Mesangial cell (primary cell): ENCODE measurements around a stretch of chr11.

- RAMPAGE, long total RNA = no peak
Measured at GRCh38 chr11:128707519-128707718, 13.5 kb downstream of the FLI1 start.

DNA sequence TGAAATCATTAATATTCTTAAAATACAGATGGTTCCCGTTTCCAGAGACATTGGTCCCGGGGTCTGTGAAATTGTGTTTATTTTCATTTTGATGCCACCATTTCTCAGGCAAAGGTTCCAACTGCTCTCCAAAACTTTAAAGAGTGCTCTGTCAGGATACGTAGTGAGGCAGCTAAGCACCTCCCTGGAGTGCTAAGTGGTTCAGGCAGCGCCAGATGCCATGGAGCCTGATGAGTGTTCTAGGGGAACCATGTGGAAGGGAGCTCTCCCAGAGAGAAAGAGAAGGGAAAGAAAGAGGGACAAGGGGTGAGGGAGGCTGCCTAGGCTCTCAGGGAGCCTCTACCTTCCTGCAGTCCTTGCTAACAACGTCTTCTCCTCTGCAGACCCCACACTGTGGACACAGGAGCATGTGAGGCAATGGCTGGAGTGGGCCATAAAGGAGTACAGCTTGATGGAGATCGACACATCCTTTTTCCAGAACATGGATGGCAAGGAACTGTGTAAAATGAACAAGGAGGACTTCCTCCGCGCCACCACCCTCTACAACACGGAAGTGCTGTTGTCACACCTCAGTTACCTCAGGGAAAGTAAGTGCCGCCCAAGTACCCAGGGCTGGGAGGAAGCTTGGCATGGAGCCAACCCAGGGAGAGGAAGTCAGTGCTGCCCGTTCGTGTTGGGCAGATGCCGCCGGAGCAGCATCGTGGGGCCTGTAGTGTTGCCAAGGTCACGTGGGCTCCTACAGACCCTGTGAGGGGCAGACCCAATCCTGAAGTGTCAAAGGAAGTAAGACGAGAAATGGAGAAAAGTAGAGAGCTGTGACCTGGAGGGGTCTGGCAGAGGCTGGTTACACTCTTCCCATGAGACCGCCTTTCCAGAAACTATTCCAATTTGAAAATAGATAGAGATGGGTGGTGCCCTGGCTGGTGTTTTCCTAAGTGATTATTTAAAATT is 78.8 kb downstream of the FLI1 start:
- RAMPAGE, long total RNA = no peak

DNA sequence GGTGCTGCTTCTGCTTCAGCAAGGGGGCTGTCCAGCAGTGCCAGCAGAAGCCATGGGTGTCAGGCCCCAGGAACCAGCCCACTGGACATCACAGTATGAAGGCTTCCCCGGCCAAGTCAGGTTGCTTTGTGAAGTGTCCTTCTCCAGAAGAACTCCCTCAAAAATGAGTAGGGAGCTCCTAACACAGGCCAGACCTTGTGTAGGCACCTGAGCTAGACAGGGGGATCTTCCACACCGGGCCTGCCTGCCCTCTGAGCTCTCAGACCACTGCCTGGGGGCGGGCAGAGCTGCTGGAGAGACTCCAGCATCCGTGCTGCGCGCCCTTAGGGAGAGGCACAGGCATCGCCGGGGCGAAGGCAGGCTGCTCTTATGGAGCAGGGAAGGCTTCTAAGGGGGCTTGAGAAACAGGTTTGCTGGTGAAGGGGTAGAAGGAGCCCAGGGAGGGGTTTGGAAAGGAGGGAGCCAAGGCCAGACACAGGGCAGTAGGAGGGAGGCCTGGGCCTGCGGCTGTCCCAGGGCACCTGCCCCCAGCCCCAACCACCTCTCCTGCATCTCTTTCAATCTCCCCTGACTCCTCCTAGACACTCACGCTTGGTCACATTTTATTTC is 4.4 kb downstream of the KCNJ5 start:
- RAMPAGE, long total RNA = no peak

GRCh38 chr11:128908306-128909068 is 17.3 kb downstream of the KCNJ5 start:
- RAMPAGE, long total RNA = no peak

- RAMPAGE, long total RNA = no peak
Measured at GRCh38 chr11:128937403-128937673, 5.3 kb downstream of the TP53AIP1 start.

GRCh38 chr11:129173852-129174170 is 18.3 kb downstream of the ARHGAP32 start:
- RAMPAGE, long total RNA = no peak

DNA sequence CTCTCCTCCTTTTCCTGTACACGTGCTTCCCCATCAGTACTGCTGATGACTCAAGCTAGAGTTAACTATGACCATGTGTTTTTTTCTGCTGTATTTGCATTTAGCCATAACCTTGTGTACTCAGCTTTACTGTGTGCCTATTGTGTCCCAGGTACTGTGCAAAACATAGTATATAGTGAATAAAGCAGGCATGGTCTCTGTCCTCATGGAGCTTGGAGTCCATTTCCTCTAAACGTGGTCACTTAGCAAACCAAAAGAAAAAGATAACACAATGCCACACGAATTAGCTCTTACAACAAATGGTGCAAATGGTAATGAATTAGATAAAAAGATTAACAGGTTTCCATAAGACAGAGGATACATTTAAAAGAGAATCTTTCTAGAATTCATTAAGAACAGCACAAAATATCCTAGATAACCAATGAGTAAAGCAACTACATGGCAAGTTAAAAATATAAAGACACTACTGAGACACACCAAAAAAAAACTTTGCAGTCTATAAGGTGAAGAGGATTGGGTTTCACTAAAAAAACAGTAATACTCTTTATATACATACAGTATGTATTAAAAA is 56.7 kb upstream of the ARHGAP32 start:
- RAMPAGE, long total RNA = no peak

GRCh38 chr11:129275750-129276351 is 83.7 kb upstream of the ARHGAP32 start:
- RAMPAGE, long total RNA = no peak

- RAMPAGE, long total RNA = no peak
Measured at GRCh38 chr11:129283045-129283741, 91.1 kb upstream of the ARHGAP32 start.

DNA sequence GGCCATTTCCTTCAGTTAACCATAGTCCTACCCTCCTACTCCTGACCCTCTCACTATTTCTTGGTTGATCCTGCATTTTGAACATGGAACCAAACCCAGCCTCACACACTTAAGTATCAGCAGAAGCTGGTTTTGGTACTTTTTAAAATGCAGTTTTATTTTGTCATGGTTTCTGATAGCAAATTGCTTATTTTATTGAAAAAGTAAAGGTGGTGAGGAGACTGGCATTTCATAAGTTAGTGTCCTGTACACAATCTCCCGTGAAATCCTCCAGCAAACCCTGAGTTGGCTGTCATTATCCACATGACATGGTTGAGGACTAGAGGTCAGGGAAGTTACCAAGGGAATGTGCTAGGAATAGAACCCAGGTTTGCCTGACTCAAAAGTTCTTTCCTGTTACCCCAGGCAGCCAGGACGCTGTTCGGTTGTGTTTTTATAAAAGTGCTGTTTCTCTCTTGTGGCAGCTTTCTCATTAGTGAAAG is 6.1 kb upstream of the BARX2 start:
- RAMPAGE, long total RNA = no peak

DNA sequence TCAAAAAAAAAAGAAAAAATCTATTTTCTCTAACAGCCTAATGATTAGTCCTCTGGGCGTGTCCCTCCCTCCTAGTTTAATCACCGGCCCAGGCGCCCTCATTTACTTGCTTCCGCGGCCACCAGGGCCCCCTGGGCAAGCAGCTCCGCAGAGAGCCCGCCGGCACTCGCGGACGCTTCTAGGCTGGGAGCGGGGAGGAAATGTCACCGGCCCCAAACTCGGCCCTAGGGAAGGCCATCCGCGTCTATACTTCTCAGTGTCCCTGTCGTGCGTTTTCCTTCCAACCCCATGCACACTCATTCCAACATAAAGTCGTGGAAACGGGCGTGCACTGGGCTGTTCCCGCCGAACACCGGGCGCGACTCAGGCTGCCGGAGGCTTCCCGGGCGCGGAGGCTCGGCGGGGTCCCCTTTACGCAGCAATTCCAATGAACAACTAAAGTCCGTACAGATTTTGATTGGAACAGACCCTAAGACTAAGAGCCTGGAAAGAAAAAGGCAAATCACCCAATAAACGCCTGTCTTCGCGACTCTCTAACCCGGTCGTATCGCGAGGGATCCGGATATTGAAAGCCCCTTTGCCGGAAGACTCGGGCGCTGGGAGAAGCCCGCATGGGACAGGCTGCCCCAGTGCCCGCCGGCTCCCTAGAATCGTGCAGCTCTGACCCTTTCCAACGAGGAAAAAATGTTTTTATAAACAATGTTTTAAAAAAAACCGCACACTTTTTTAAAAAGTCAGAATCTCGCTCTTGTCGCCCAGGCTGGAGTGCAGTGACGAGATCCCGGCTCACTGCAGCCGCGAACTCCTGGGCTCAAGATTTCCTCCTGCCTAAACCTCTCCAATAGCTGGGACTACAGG is 1.4 kb upstream of the BARX2 start:
- RAMPAGE, long total RNA = no peak

GRCh38 chr11:129750473-129751262 is 65.0 kb upstream of the TMEM45B start:
- RAMPAGE, long total RNA = no peak

GRCh38 chr11:129901729-129902224 is 6.4 kb upstream of the NFRKB start:
- RAMPAGE, long total RNA = no peak

DNA sequence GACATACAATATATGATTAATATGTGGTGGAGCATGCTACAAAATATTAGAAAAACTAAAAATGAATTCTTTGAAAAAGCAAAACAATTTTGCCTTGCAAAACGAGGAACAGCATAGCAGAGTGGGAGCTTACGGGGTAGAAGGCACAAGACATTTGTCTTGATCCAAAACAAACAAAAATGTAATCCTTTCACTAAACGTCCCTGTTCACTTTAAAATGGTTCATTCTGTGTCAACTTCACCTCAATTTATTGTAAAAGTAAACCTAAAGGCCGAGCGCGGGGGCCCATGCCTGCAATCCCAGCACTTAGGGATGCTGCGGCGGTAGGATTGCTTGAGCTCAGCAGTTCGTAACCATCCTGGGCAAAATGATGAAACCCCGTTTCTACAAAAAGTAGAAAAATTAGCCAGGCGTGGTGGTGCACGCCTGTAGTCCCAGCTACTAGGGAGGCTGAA is 2.1 kb downstream of the PRDM10 start:
- RAMPAGE, long total RNA = no peak

- RAMPAGE, long total RNA = no peak
Measured at GRCh38 chr11:130158343-130158891, 1.2 kb upstream of the ST14 start.

DNA sequence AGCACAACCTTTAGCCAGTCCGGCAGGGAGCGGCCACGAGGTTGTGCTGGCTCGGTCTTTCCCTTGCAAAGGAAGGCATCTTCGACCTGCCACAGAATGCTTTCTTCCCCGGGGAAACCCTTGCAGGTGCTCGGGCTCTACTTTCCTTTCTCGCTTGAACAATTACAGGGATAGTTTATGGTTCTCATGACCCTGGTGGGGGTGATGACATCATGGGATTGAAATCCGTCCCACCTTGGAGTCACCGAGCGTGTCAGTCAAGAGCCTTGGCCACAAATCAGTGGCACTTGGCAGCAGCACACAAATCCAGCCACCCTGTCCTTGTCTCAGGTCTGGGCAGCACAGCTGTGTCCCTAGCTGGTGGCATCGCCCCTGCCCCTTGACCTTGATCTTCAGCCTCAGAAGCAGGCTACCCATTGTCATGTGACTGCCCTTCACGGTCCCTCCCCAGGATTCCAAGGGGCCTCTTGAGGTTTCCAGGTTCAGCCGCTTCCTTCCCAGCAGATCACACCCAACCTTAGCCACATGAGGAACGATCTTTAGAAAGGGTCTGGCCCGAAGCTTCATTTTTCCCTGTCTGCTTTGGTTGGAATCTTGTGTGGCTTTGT is 20.4 kb downstream of the ST14 start:
- RAMPAGE, long total RNA = no peak

- RAMPAGE, long total RNA = no peak
Measured at GRCh38 chr11:130227478-130227984, 67.9 kb downstream of the ST14 start.

- RAMPAGE, long total RNA = no peak
Measured at GRCh38 chr11:130229153-130230042, 69.8 kb downstream of the ST14 start.

GRCh38 chr11:130389280-130389796 is 39.1 kb downstream of the ADAMTS8 start:
- RAMPAGE, long total RNA = no peak

- RAMPAGE, long total RNA = no peak
Measured at GRCh38 chr11:130523547-130523982, 75.1 kb downstream of the ADAMTS15 start.